Skeletal muscle cell (primary cell): ENCODE results near the genes LRIF1 and DENND2D.

DNA sequence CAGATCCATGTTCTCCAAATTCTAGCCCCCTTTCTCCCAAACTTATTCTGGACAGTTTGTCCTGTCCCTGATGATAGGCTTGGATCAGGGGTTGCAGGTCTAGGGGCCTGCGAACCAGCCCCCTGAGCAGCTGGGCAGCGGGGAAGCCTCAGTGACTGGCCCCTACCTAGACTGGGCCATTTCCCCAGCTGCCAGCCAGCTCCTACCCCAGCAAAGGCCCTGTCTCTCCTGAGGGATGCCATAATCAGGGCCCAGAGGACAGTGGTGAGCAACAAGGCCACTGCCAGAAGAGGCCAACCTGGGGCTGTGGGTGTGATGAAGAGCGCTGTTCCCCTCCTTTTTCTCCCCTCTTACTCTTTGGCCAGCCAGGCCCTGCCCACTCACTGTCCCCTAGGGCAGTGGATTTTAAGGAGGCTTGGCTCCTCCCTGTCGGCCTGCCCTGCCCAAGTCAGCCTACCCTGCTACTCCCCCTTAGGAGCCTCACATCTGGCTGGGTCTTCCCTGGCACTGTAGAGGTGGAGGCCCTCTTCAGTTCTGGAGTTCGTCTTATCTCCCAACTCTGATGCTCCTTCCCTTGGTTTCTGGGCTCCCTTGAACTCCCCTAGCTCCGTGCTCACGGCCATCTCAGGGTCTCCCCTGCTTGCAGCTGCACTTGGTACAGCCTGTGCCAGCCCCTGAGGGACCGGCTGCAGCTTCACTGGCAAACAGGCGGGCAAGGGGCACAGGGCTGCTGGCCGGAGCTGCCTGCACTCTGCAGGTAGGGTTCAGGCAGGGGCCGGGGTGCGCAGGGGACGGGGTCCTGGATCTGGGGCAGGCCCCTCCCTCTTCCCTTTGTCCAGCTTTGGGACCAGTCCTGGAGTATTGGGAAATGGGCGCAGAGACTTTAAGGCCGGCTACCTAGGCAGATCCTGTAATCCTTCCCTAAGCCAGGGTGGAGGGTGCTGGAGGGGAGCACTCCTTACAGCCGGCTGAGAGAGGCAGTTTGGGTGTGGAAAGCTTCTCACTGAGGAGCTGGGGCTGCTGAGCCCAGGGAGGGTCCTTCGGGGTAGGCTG lies 4.0 kb downstream of the AMPD2 start:
- RRBS = 26% methylated on average over 5 of the region's 17 CpGs

GRCh38 chr1:109772083-109772701 lies 8.5 kb upstream of the EPS8L3 start:
- RRBS = no CpG with 5 or more reads among the region's 6 CpGs

GRCh38 chr1:109796726-109797516 lies 33.2 kb upstream of the EPS8L3 start:
- RRBS = no CpG with 5 or more reads among the region's 8 CpGs

GRCh38 chr1:109872214-109872550 lies 38.5 kb upstream of the CSF1 start:
- RRBS = no CpG with 5 or more reads among the region's 1 CpG

DNA sequence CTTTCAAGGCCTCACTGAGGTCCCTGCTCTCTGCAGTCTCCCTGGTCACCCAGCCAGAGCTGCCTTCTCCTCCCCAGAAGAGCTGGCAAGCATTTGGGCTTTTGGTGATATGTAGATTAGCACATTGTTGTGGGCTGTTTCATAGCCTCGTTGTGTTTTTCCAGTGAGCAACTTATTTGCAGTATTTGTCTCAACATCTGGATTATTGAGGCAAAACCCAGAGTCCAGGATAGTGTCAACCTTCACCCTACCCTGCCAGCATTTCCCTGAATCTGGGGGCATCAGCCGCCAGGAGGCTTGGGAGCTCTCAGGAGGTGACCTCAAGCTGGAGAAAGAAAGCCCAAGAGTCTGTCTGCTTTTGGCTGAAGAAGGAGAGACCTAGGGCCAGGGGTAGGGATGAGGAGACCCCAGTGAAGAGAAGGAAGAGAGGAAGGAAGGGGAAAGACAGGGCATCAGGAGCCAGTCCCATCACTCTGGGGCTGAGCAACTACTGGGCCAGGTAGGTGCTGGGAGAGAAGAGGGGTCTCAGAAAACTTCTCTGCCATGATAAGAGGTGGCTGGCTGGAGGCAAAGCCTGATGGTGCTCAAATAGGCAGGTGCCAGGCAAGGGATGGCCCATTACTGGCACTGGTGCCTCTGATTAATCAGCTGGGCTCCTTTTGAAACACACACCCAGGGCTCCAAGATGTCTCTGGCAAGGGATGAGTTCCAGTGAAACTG lies 2.5 kb downstream of the CSF1 start:
- RRBS = no CpG with 5 or more reads among the region's 2 CpGs

DNA sequence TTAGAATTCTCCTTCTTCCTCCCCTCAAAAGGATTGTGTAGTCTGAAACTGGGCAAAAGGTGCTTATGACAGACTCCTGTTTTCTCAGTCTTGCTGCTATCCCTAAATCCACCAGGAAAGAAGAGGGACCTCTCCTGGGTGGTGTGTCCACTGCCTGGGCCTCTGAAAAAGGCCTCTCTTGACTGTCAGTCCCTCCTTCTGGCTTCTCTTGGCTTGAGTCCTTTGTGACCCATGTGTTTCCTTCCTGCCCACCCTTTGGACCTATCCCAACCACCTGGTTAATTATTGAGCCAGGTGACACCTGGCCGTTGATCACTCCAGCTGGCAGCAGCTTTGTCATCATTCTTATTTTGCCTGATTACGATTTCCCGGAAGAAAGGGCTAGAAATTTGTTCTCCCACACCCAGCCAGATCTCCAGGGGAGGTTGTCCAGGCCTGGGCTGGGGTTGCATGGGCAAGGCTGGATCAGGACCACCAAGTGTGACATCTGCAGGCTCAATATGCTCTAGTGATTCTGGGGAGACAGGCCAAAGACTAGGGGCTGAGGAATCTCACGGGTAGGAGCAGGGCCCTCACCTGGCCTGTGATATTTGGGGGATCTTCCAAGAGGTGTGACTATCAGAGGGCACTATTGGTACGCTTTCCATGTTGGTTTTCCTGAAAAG lies 24.8 kb downstream of the CSF1 start:
- RRBS = no CpG with 5 or more reads among the region's 5 CpGs

DNA sequence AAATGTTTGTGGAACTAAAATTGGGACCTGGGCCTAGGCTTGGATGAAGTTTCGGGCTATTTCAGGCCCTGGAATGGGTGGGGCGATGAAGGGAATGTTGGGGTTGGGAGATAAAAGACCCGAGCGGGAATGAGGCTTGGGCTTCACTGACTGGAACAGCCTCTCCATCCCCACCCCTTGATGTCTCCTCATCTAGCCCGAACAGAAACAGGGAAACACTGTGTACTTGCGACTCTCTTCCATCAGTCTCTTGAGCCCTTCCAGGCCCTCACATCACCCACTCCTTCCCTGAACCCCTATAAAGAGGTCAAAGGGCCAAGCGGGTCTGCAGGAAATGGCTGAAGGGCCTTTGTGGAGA lies 7.2 kb upstream of the AHCYL1 start:
- RRBS = no CpG with 5 or more reads among the region's 7 CpGs

DNA sequence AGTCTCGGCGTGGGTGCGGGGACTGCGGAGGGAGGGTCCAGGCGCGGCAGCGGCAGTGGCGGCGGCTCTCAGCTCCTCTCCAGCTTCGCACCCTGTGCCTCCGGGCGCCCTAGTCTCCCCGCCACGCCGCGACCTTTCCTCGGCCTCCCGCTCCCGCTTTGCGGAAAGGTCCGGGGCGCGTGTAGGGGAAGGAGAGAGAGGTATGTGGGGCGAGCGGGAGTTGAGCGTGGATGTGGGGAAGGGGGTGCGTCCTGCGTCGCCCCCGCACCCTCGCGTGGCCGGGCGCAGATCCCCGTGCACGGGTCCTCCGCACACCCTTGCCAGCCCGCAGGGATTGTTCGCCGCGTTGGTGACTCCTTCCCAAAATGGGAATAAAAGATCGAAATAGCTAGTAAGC lies 13.4 kb upstream of the ALX3 start:
- RRBS = 5% methylated on average over 11 of the region's 42 CpGs

GRCh38 chr1:110084299-110085267 lies 14.1 kb upstream of the ALX3 start:
- RRBS = 4% methylated on average over 15 of the region's 69 CpGs

GRCh38 chr1:110136772-110137655 lies 13.3 kb upstream of the SLC6A17 start:
- RRBS = 3% methylated on average over 6 of the region's 10 CpGs

DNA sequence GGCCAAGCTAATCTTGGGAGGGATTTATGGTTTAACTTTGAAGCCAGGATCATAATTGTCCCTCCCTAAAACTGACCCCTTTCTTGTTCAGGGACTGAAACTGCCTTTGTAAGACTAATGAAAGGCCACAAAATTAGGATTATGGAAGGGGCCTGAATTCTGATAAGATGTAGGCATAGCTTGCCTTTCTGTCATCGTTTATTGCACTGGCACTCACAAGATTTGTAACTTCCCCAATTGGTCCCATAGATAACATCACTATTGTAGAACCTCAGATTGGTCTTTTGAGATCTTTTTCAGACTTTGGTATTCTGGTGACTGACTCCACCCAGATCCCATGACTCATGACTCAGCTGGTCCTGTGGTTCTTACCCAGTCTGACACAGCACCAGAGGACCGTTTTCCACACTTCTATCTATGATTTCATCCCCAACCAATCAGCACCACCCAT lies 13.6 kb upstream of the LAMTOR5 start:
- RRBS = no CpG with 5 or more reads among the region's 2 CpGs

GRCh38 chr1:110466902-110467129 lies 15.9 kb downstream of the PROK1 start:
- RRBS = no CpG with 5 or more reads among the region's 4 CpGs

DNA sequence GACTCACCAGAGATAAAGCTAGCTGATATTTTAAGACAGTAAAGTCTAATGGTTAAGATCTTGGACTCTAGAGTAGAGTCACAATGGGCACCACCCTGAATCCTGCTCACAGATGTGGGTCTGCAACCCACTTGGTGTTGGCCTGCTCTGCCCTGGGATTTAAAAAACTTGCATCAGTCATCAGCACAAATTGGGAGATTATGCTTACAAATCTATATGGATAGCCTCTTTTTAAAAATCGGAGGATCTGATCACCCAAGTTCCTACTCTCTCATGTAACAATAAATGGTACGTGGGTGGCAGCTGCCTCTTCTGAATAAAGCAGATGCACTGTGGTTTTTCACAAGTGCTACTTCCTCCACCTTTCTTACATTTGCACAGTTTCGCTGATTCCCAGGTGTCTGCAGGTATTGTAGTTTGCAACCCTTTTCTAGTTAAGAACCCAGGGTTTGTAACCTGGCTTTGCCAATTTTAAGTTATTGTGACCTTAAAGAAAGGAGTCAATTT lies 29.9 kb upstream of the KCNA2 start:
- RRBS = no CpG with 5 or more reads among the region's 3 CpGs

- RRBS = no CpG with 5 or more reads among the region's 2 CpGs
These were observed 23.1 kb downstream of the CD53 start for GRCh38 chr1:110896054-110896430.

GRCh38 chr1:110897383-110898085 lies 24.6 kb downstream of the CD53 start:
- RRBS = no CpG with 5 or more reads among the region's 6 CpGs

- RRBS = 2% methylated on average over 8 of the region's 68 CpGs
These were observed at the start of gene LRIF1 for GRCh38 chr1:110963174-110964128. Gene LRIF1 (minus strand): TSS chr1:110963922.

- RRBS = no CpG with 5 or more reads among the region's 10 CpGs
These were observed at the start of gene DENND2D for GRCh38 chr1:111200464-111201039. Gene DENND2D (minus strand): TSS chr1:111200646.

- RRBS = no CpG with 5 or more reads among the region's 13 CpGs
These were observed 12.8 kb upstream of the CHI3L2 start for GRCh38 chr1:111214269-111215548.

GRCh38 chr1:111219251-111220257 lies 8.0 kb upstream of the CHI3L2 start:
- RRBS = no CpG with 5 or more reads among the region's 7 CpGs

DNA sequence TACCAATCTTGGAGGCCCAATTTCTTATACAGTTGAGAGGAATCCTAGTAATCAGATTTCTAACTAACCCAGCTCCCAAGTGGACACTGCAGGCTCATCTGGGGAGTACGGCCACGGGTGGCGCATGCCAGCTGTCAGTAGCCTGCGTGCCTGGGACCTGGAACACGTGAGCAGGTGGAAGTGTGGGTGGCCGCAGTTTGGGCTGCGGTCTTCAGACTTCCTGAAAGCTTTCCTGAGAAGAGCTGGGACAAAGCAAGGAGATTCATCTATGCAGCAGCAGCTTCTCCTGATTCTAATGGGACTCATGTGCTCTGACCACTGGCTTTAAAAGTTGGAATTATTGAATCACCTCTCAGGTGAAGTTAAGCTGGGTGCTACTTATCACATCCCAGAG lies 12.3 kb downstream of the ADORA3 start:
- RRBS = no CpG with 5 or more reads among the region's 7 CpGs